ENCODE data around the gene CACNG1.

DNA sequence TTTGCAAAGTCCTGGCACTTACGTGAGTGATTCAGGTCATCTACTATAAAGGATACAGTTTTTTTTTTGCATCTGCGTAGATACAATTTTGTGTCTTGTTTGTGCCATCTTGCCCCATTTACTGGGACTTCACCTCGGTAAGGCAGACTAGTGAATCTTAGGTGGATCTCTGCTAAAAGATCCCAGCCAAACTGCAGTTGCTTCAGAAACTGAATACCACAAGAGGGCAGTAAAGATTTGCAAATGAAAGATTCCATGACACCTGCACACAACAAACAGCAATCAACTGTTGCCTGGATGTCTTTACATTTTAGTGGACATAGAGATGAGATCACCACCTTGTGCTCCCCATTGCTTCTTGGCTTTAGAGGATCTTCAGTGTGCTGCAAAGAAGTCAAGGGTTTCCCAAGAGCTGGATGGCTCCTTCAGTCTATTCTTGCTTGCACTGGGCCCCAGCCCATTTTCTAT lies 119.2 kb upstream of the CACNG5 start:
- PRO-cap = no peak
- RAMPAGE, long total RNA, 4 experiments = no peak in any of the 4 experiments

DNA sequence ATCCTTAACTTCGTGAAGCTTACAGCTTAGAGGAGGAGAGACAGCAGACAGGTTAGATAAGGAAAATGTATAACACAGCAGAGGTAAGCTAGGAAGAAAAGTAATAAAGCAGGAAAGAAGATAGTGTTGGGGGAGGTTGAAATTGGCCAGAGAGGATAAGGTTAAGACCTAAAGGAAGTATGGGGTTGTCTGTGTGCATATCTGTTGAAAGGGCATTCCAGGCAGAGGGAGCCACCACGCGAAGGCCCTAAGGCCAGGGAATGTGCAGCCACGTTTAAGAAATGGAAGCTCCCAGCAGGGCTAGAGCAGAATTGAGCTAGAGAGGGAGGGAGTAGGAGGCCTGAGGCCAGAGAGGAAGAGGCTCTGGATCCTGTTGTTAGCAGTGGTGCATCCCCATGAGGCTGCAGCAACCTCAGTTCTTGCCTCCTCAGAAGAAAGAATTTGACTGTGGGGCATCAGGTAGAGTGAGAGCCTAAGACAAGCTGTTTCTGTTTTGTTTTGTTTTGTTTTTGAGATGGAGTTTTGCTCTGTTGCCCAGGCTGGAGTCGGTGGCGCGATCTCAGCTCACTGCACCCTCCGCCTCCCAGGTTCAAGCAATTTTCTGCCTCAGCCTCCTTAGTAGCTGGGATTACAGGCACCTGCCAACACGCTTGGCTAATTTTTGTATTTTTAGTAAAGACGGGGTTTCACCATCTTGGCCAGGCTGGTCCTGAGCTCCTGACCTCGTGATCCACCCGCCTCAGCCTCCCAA lies 58.9 kb upstream of the CACNG5 start:
- PRO-cap = no peak
- RAMPAGE, long total RNA, 4 experiments = no peak in any of the 4 experiments

GRCh38 chr17:66807100-66808275 lies 27.4 kb upstream of the CACNG5 start:
- PRO-cap = no peak
- RAMPAGE, long total RNA, 4 experiments = no peak in any of the 4 experiments

DNA sequence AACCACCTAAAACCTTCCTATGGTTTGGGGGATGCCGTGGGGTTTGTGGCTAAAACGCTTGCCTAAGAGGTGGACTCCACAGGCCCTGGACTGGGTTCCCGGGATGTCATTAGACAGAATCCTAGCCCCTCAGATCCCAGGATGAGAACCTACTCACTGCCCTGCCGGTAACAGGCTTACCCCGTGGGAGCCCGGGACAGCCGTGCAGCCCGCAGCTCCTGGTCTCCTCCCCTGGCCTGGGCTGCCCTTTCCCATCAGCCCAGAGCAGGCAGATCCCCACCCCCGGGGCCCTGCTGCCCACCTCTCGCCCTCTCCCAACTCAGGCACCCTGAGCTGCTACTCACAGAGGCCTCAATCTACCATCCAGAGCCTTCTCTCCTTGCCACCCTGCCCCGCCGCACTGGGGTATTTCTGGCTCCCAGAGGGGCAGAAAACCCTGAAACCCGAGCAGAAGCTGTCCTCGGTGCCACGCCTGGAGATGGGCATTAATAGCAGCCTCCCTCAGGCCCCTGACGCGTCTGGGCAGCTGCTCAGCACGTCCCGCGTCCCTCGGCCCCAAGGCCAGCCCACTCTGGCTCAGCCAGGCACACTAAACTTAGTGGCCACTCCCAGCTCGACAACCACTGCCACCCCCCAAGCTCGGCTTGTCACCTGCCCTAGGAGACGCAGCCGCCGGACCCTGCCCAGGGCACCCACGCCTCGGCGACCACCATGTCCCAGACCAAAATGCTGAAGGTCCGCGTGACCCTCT lies at the start of gene CACNG1:
Gene CACNG1 (plus strand): TSS at position 605 of the 751 bp plus-strand sequence.
- PRO-cap = no peak
- RAMPAGE, long total RNA, 4 experiments = no peak in any of the 4 experiments

GRCh38 chr17:67149768-67150299 lies 95.2 kb downstream of the HELZ start:
- PRO-cap = no peak
- RAMPAGE, long total RNA, 4 experiments = no peak in any of the 4 experiments

- PRO-cap = no peak
- RAMPAGE, long total RNA, 4 experiments = no peak in any of the 4 experiments
These were observed 615 bp downstream of the HELZ start for GRCh38 chr17:67244126-67245036.

- PRO-cap = no peak
- RAMPAGE, long total RNA, 4 experiments = no peak in any of the 4 experiments
These were observed 54.2 kb downstream of the PSMD12 start for GRCh38 chr17:67312032-67312650.

- PRO-cap = no peak
- RAMPAGE, long total RNA, 4 experiments = no peak in any of the 4 experiments
These were observed 1.0 kb downstream of the PITPNC1 start for GRCh38 chr17:67378102-67378475.

GRCh38 chr17:67402208-67402563 lies 25.1 kb downstream of the PITPNC1 start:
- PRO-cap = no peak
- RAMPAGE, long total RNA, 4 experiments = no peak in any of the 4 experiments

DNA sequence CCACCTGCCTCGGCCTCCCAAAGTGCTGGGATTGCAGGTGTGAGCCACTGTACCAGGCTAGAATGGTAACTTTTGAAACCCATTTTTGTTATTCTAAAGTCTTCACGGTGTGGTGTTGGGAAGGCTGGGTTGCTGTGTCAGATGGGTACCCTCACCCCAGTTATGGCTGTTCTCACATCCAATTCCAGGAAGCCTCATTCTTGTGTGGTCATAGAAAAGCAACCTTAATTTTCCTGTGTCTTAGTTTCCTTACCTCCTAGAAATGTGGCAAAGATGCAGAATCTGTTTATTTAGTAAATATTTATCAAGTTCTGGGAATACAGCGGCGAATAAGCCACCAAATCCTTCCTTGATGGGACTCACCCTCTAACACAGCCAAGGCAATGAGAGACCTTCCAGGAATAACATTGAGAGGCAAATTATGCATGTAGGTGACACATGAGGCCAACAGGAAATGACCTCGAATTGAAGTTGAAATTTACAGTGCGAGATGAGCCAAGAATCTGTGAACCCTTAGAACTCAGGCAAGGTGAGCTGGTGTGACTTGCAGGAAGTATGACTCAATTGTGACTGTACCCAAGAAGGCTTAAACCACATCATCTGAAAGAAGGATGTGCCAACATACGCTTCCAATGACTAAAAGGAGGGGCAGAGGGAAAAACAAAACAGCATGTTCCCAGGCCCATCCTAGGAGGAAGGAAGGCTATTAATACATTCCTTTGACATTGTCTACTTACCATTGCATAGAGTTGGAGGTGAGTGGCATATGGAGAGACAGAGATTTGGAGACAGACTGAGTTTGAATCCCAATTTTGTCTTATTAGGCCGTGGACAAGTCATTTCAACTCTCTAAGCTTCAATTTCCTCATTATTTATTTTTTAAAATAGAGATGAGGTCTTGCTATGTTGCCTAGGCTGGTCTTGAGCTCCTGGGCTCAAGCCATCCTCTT lies 44.7 kb downstream of the PITPNC1 start:
- PRO-cap = no peak
- RAMPAGE, long total RNA, 4 experiments = no peak in any of the 4 experiments

DNA sequence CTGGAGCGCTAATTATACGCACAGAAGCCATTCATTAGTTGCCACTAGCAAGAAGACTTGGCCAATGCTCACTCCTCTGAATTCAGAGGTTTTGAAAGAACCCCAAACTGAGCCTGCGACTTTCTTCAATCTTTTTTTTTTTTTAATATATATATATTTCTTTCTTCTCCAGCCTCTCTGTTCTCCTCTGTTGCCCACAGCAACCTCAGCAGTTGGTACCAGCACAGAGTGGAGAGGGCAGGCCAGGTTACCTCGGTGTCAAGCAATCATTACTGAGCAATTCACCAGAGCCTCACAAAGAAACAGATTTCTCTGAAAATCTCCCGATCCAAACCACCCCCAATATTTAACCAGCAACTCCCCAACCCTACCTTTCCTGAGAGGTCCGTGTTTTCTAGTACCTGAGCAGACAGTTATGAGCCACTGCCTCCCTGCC lies 101.7 kb downstream of the PITPNC1 start:
- PRO-cap = no peak
- RAMPAGE, long total RNA, 4 experiments = no peak in any of the 4 experiments

- PRO-cap = no peak
- RAMPAGE, long total RNA, 4 experiments = no peak in any of the 4 experiments
These were observed 133.0 kb downstream of the PITPNC1 start for GRCh38 chr17:67510042-67510534.

- PRO-cap = no peak
- RAMPAGE, long total RNA, 4 experiments = no peak in any of the 4 experiments
These were observed 143.2 kb upstream of the NOL11 start for GRCh38 chr17:67574252-67575174.

GRCh38 chr17:67893289-67893797 lies 68.0 kb downstream of the BPTF start:
- PRO-cap = no peak
- RAMPAGE, long total RNA, 4 experiments = no peak in any of the 4 experiments

- PRO-cap = no peak
- RAMPAGE, long total RNA, 4 experiments = no peak in any of the 4 experiments
These were observed 14.8 kb upstream of the C17orf58 start for GRCh38 chr17:68011102-68011363.

GRCh38 chr17:68044520-68044884 lies 9.0 kb downstream of the KPNA2 start:
- PRO-cap = no peak
- RAMPAGE, long total RNA, 4 experiments = no peak in any of the 4 experiments

- PRO-cap = no peak
- RAMPAGE, long total RNA, 4 experiments = no peak in any of the 4 experiments
These were observed 79.2 kb upstream of the AMZ2 start for GRCh38 chr17:68168639-68169108.

GRCh38 chr17:68184673-68185418 lies 63.0 kb upstream of the AMZ2 start:
- PRO-cap = no peak
- RAMPAGE, long total RNA, 4 experiments = no peak in any of the 4 experiments

DNA sequence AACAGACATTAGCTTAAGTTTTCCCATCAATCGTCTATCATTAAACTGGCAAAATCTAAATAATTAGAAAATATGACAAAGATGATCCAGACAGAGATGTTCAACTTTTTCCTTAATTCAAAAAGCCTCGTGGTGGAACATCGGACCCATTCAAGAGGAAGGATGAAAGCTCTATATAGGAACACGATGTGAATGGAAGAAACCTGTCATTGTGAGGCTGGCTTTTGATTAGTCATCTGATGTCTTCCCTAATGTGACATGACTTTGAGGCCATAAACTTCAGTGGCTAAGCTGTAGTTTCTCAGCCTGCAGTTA lies 1.0 kb downstream of the AMZ2 start:
- PRO-cap = no peak
- RAMPAGE, long total RNA, 4 experiments = no peak in any of the 4 experiments

GRCh38 chr17:68296498-68297277 lies 5.4 kb downstream of the ARSG start:
- PRO-cap = no peak
- RAMPAGE, long total RNA, 4 experiments = no peak in any of the 4 experiments